Suprapubic skin (tissue), 4 donors: ENCODE data around the genes ZC3H4 and FAM83E.

- PRO-cap, result bidirectional peak, plus-strand start at chr19:47113887, minus-strand start at chr19:47113748
- RAMPAGE, long total RNA, 4 experiments, result no peak in any of the 4 experiments
These were observed at the start of gene ZC3H4 for GRCh38 chr19:47113653-47114349. Gene ZC3H4 (minus strand): TSS chr19:47113776.

DNA sequence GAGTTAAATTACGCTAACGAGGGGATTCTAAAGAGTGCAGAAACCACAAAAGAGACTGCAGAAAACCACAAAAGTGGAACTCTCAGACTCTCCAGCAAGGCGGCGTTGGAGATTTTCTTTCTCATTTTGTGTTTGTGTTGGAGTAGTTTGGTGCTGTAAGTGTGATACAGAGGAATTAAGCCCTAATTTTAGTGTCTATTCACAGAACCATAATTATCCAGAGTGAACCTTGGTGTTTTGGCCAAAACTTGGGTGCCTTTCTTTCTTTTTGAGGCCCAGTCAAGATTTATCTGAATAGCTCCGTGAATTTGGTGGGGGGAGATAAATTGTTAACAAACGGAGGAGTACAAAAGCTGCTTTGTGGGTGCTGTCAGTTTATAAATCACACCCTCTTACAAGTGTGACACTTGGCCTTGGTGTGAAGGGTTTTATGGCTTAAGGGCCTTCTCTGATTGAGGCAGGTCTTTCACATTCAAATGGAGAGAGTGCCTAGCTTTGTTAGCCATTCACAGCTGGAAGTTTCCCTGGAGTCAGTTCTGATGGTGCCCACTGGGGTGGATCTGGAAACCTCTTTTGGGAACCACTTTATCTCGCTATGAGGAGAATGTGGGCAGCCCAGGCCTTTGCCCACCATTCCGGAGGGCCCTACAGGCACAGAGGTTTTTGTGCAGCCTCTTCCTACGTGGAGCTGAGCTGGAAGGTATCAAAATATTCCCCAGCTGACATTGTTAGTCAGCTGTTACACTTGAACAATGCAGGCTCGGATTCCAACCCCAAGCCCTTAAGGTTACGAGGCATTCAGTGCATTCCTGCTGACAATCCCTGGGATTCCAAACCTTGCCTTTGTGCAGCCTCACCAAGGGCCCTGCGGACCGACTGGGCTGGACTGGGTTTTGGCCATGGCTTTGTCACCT is 26.6 kb downstream of the SAE1 start:
- PRO-cap, result no peak
- RAMPAGE, long total RNA, 4 experiments, result no peak in any of the 4 experiments

DNA sequence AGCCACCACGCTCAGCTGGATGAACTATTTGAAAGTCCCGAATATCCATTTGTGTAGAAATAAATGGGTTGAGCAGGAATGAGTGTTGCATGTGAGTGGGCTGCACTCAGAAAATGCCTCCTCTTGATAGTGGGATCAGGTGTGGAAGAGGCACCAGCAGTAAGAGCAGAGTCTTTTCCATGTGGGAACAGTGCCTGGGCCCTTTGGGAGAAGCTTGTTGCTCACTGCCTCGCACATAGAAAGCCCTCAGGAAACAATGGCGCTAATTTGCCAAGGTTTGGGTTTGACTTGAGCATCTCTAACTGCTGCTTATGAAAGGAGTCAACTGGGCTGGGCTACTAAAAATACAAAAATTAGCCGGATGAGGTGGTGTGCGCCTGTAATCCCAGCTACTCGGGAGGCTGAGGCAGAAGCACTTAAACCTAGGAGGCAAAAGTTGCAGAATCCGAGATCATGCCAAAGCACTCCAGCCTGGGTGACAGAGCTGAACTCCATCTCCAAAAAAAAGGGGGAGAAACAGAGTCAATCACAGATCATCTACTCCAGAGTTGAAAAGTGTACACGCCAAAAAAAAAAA is 41.7 kb downstream of the SAE1 start:
- PRO-cap, result no peak
- RAMPAGE, long total RNA, 4 experiments, result start-site peak on the plus strand in 1 of 4 experiments, centred at position 285 of the sequence, 7 reads per replicate

DNA sequence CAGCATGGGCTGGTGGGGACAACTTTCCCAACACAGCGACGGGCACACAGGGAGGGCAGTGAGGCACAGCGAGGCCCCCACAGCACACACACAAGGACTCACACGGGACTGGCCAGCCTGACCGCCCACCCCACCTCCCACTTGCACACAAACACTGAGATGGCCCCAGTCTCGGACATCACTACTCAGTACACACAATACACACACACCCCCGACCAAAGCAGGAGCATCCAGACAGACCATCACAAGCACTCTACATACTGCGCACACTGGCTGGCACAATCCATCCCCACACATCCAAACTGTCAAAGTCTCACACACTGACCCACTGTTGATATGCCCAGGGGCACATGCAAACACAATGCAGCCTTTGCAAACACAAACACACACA is 2.2 kb downstream of the BBC3 start:
- PRO-cap, result no peak
- RAMPAGE, long total RNA, 4 experiments, result no peak in any of the 4 experiments

DNA sequence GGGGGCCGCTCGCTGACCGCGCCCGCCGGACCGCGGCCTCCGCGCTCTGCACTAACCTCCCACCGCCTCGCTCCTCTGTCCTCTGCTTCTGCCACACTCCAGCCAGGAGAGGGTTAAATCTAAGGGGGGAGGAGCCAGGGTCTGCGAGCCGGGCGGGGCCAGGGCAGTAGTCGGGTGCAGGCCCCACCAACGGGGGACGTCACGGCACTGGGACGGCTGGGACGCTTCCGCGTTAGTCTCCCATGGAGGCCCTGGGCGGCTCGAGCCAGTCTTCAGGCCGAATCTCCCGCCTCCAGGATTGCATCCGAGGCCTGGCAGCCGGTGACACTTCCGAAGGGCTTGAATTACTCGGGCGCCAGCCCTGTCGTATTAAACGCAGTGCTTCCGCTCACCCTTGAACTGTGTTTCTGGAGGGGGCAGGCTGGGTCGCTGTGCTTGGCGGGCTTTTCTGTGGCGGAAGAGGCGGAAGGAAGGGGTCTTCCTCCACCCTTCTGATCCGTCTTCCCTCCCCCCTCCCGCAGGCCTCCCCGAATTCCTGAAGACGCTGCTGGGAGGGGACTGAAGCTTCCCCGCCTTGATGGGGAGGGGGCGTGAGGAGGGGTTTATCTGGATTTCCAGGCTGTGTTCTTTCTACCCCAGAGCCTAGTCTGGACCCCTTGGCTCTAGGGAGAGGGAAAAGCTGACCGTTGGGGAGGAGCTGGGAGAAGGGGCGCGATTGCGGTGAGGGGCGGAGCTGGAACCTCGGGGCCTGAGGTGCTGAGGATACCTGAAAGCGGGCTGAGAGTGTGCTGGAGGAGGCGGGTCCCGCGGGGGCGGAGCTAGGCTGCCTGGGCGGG is 1.0 kb upstream of the INAFM1 start:
- PRO-cap, result bidirectional peak, plus-strand start at position 207 of the sequence, minus-strand start at position 90 of the sequence; bidirectional peak, plus-strand start outside the sequence, minus-strand start at position 785 of the sequence
- RAMPAGE, long total RNA, 4 experiments, result no peak in any of the 4 experiments

DNA sequence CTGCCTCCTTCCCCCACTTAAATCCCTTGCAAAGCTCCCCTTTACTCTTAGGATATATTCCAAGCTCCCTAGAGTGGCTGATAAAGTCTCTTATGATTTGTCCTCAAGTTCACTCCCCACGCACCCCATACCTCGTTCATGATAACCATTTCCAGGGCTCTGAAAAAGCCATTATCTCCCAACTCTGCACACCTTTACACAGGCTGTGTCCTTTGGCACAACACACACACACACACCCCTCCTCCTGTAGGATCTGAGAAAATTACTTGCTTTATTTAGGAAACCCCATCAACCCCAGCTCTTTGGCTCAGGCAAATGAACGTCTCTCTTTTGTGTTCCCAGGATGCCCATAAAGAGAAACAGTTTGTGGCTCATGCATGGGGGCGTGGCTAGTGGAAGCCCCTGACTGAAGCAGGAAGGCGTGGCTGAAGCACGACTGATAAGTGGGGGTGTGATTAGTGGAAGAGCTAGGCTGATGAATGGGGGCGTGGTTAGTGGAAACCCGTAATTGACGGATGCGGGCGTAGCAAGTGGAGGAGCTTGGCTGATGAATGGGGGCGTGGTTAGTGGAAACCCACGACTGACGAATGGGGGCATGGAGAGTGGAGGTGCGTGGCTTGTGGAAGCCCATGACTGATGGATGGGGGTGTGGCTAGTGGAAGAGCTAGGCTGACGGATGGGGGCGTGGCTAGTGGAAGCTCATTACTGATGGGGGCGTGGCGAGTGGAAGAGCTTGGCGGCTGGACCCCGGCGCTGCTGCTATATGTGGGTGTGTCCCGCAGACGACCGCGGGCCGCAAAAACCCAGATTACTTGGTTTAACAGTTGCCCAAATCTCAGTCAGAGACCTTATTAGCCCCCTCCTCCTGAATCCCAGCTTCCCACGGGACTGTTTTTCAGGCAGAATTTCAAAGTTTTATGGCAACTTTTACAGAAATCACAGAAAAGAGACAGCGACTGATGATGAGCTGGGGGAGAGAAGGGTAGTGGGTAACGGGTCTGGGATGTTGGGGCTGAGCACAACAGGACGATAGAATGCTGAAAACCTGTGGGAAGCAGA is 8.8 kb upstream of the MEIS3 start:
- PRO-cap, result no peak
- RAMPAGE, long total RNA, 4 experiments, result no peak in any of the 4 experiments

GRCh38 chr19:47446909-47448048 is 24.4 kb downstream of the SLC8A2 start:
- PRO-cap, result no peak
- RAMPAGE, long total RNA, 4 experiments, result no peak in any of the 4 experiments

DNA sequence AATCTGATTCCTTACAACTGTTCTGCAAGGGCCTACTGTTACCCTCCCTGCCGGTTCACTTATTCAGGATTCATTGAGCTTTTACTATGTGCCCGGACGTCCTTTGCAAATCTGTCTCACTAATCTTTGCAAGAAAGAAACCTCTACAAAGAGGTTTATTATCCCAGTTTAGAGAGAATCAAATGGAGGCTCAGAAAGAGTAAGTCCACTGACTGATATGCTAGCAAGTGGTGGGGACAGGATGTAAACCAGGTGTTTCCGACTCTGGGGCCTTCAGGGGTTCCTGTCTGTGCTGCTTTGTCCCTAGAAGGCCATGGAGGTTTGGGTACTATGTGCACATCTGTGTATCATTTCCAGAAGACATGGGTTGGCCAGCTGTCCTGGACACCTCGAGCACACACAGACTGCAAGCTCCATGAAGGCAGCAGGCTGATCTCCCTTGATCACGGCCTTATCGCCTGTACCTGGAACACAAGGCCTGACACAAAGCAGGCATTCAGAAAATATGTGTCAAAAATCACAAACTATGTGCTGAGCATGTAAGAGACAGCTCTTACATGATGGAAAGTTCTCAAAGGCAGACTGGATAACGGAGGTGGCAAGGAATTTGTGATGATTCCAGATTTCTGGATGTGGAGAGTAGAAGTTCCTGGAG is 1.2 kb upstream of the KPTN start:
- PRO-cap, result no peak
- RAMPAGE, long total RNA, 4 experiments, result no peak in any of the 4 experiments

GRCh38 chr19:47733062-47733432 is 12.3 kb upstream of the NOP53 start:
- PRO-cap, result no peak
- RAMPAGE, long total RNA, 4 experiments, result no peak in any of the 4 experiments

DNA sequence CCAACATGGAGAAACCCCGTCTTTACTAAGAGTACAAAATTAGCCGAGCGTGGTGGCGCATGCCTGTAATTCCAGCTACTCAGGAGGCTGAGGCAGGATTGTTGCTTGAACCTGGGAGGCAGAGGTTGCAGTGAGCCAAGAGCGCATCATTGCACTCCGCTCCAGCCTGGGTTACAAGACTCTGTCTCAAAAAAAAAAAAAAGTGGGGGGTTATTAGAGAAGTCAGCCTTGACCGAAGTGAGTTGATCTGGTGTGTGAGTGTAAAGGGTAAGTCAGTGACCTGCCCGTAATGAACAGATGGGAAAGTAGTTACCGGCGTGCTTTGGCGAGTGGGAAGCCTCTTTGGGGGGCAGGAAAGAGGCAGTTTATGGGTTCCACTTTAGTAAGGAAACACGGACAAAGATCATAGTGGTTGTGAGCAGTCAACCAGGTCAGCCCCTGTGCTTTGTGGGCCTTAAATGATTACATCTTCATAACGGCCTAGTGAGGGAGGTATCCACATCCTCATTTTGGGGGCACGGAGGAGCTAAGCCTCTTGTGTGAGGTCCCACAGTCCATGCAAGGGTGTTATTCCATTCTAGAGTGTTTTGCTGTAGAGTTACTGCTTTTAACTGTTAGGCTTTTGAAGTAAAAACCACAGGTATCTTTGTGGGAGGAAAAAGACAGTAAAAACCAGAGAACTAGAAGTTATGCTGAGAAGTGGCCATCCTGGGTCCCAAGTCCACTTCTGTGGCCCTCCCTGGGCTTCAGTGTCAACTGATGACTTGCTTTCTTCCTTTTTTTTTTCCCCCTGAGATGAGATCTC is 3.8 kb downstream of the NOP53 start:
- PRO-cap, result no peak
- RAMPAGE, long total RNA, 4 experiments, result no peak in any of the 4 experiments

DNA sequence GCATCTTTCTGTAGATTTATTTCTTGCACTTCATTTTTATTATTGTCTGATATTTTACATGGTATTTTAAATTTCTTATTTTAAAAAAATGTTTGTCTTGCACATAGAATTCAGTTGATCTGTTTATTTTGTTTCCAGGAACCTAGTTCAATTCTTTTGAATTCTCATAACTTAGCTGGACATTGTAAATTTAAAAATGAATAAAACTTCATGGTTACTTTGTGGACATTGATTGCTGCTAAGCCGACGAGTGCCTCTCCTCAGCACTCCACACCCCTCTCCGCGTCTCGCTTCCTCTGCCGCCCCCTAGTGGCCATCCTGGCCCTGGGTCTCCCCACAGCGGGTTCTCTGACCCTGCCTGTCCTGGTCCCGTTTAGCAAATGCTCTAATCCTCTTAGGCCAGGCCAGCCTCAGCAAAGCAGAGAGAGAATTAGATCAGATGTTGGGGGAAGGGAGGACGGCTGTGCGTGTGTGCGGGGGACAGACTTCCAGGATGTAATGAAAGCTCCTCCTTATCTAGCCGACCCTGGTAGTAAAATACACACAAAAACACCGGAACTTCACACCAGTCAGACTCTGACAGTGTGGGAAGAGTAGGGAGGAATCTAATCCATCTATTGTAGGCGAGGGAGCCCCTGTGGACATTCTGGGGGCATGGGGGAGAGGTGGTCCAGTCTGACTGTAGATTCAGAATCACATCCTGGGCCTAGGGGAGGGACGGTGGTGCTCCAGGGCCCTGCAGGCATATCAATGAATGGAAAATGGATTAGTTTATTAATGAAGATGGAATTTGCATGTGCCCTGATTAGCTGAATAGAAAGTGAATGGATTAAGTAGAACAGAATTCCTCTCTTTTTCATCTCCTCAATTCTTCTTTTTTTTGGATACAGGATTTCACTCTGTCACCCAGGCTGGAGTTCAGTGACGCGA is 4.5 kb downstream of the TPRX2 start:
- PRO-cap, result no peak
- RAMPAGE, long total RNA, 4 experiments, result no peak in any of the 4 experiments

DNA sequence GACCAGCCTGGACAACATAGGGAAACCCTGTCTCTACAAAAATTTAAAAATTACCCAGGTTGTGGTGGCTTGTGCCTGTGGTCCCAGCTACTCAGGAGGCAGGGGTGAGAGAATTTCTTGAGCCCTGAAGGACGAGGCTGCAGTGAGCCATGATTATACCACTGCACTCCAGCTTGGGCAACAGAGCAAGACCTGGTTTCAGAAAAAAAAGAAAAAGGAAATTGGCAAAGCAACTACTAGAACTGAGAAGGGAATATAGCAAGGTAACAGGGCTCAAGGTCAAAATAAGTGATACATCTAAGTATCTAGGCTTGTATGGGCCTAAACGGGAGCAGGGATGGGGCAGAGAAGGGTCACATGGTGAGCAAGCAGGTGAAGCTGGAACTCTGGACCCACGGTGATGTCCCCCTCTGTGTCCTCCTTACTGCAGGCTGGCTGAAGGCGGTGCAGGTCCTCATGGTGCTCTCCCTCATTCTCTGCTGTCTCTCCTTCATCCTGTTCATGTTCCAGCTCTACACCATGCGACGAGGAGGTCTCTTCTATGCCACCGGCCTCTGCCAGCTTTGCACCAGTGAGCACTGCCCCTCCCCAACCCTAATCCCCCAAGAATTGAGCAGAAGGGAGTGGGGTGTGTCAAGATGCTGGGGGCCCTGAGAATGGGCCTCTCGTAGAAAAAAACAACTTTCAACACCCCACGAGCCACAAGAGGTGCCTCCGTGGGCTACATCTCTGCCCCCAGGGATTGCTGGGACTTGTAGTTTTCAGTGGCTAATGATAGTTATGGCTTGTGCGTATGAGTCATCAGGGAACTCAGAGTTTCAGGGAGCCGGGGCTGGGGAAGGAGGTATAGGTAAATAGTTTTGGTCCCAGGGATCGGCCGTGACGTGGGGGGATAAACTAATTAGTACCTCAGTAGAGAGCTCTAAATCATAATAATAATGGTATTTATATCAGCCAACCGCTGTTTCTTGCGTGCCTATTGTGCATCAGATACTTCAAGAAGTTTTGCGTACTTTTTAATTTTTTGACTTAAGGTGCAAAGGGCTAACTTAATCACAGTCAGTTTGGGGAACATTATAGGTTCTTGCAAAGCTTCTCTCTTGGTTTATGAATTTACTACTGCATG is 3.9 kb downstream of the EMP3 start:
- PRO-cap, result no peak
- RAMPAGE, long total RNA, 4 experiments, result start-site peak on the plus strand in 1 of 4 experiments, centred at position 495 of the sequence, 6 reads per replicate

- PRO-cap, result unidirectional peak, plus-strand start at chr19:48330340; bidirectional peak, plus-strand start at chr19:48330574, minus-strand start at chr19:48330444
- RAMPAGE, long total RNA, 4 experiments, result no peak in any of the 4 experiments
These were observed 4.9 kb downstream of the EMP3 start for GRCh38 chr19:48330048-48330761.

- PRO-cap, result no peak
- RAMPAGE, long total RNA, 4 experiments, result no peak in any of the 4 experiments
These were observed 1.0 kb downstream of the LMTK3 start for GRCh38 chr19:48510401-48511178.

- PRO-cap, result no peak
- RAMPAGE, long total RNA, 4 experiments, result no peak in any of the 4 experiments
These were observed 1.7 kb downstream of the SULT2B1 start for GRCh38 chr19:48553638-48554119.

DNA sequence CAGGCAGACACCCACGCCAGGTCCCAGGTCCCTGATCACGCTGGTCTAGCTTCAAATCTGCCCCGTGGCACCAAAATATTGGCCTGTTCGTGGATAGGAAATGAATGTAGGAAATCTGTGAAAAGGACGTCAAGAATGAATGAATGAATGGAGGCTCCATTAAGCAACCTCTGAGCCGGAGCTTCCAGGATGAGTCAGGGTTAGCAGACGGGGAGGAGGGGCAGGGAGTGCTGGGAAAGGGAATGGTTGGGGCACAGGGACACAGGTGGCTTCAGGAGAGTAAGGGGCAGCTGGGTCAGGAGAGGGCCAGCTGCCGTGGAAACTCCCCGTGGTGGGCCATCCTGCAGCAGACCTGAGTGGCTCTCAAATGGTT is 4.2 kb downstream of the SULT2B1 start:
- PRO-cap, result no peak
- RAMPAGE, long total RNA, 4 experiments, result no peak in any of the 4 experiments

GRCh38 chr19:48588787-48589962 is 17.4 kb upstream of the SPACA4 start:
- PRO-cap, result no peak
- RAMPAGE, long total RNA, 4 experiments, result start-site peak on the plus strand in 1 of 4 experiments, at chr19:48588953-48589652 at its widest, 5 to 18 reads per replicate

DNA sequence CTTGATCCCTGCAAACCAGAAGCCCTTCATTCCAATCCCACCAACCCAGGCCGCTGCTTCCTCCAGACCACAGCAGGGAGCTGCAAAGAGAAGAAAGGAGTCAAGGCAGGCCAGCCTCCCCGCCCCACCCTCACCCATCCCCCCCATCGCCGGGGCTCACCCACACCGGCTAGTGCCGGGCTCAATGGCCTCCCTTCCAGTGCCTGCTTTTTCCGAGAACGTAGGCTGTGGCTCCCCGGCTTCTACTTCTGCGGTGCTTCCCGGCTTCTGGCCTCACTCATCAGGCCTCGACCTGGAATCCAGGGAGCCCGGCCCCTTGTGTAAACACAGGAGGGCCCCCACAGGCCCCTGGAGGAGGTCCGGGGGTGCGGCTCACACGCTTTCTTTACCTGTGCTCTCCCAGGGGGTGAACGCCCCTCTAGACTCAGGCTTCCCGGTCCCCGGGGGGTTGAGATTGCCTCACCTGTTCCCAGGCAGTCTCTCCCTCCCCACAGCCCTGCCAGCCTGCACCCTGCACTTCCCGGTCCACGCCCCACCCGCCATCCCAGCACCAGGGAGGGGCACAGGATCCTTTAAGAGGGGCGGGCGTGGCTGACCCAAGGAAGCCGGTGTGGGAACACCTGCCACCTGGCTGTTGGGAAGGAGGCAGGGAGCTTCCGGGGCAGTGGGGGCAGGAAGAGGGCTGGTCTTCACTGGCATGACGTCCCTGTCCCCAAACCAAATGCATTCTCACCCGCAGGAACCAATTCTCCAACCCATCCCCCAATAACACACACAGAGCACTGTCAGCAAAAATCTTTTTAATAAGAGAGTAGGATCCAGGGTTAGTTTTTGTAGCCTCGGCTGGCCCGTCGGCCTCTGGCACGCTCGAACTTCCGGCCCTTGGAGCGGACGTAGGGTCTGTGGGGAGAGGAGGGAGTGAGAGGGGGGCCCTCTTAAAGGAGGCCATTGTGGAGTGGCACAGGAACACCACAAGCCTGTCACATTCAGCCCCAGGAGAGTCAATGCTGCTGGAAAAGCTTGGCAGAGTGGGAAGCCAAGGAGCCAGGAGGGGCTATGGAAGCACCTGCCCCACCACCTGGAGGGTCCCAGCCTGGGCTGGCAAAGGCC is at the start of gene FAM83E:
Gene FAM83E, minus strand, starts transcription at position 529 of the 1,110 bp plus-strand sequence.
- PRO-cap, result no peak
- RAMPAGE, long total RNA, 4 experiments, result no peak in any of the 4 experiments

- PRO-cap, result no peak
- RAMPAGE, long total RNA, 4 experiments, result start-site peak on the minus strand in 2 of 4 experiments, at chr19:48616750-48617392 at its widest, 100 to 798 reads per replicate
These were observed 2.0 kb upstream of the FAM83E start for GRCh38 chr19:48616608-48617555.

- PRO-cap, result no peak
- RAMPAGE, long total RNA, 4 experiments, result no peak in any of the 4 experiments
These were observed 6.4 kb downstream of the DBP start for GRCh38 chr19:48630671-48631289.